Kidney (tissue), 2 donors: ENCODE measurements around the genes GSTM1, KCNA10, CD53 and RAP1A.

DNA sequence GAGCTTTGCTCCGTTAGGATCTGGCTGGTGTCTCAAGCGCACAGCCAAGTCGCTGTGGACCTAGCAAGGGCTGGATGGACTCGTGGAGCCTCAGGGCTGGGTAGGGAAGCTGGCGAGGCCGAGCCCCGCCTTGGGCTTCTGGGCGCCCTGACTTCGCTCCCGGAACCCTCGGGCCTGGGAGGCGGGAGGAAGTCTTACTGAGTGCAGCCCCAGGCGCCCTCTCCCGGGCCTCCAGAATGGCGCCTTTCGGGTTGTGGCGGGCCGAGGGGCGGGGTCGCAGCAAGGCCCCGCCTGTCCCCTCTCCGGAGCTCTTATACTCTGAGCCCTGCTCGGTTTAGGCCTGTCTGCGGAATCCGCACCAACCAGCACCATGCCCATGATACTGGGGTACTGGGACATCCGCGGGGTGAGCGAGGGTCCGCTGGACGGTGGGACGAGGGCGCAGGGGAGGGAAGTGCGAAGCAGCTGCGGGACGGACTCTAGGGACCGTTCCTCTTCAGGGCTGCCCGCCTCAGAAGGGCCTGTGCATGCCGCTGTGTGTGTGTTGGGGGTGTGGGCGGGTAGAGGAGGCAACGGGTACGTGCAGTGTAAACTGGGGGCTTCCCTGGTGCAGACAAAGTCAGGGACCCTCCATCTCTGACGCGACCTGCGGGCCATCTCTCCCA, at the start of gene GSTM1:
GSTM1 (plus strand) TSS at position 314 of the 665 bp plus-strand sequence.
- PRO-cap: no peak
- RRBS: 2% methylated on average over 12 of the region's 44 CpGs

DNA sequence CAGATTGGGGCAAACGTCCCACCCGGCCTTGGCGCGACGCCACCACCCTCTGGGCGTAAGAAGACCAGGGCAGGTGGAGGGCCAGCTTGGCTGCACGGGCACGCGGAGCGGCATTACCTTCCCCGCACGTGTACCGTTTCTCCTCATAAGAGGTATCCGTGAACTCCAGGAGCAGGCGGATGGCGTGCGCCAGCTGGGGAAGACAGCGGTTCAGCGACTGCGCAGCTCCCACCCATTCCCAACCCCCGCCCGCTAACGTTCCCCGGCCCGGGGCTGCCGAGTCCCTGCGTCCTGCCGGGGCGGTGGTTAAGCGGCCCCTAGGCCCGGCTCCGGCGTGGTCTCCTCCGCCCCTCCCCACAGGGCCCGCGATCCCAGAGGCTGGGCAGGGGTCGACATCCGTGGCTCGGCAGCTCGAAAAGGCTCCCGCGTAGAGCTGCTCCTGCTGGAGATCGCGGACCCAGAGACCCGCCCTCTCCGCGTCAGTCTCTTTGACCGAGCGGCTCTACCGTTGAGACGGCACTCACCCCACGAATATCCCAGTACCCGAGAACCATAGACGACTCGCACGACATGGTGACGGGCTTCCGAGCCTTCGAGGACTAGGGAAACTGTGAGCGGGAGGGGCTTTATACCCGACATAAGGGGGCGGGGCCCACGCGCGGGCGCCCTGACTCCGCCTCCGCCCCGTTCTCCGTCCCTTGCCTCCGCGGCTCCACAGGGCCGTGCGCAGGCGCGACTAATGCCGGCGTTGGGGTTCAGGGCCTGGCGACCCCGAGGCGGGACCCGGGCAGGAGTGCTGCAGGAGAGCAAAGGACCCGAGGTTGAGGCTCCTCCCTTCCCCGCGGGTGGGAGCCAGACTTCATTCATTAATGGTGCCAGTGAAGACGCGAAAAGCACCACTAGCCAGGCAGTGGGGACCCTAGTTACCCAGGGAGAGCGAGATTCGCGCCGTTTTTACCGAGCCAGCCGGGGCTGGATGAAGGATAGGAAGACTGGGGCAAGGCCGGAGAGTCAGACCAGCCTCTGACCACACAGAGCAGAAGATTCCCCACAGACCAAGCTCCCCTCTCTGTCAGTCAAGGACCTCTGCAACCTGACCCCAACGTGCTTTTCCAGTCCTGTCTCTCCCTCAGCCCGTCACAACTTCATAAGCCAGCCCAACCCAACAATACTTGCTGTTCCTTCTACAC, 727 bp downstream of the GSTM3 start:
- PRO-cap: bidirectional peak, plus-strand start at position 739 of the sequence, minus-strand start at position 601 of the sequence
- RRBS: 4% methylated on average over 6 of the region's 96 CpGs

- PRO-cap: bidirectional peak, plus-strand start at chr1:109877523, minus-strand start at chr1:109877419
- RRBS: no CpG with 5 or more reads among the region's 16 CpGs
Measured at GRCh38 chr1:109877117-109877886, 33.3 kb upstream of the CSF1 start.

- PRO-cap: no peak
- RRBS: no CpG with 5 or more reads among the region's 16 CpGs
Measured at GRCh38 chr1:109924056-109924806, 13.6 kb downstream of the CSF1 start.

- PRO-cap: no peak
- RRBS: no CpG with 5 or more reads among the region's 7 CpGs
Measured at GRCh38 chr1:109959888-109960510, 24.6 kb upstream of the AHCYL1 start.

DNA sequence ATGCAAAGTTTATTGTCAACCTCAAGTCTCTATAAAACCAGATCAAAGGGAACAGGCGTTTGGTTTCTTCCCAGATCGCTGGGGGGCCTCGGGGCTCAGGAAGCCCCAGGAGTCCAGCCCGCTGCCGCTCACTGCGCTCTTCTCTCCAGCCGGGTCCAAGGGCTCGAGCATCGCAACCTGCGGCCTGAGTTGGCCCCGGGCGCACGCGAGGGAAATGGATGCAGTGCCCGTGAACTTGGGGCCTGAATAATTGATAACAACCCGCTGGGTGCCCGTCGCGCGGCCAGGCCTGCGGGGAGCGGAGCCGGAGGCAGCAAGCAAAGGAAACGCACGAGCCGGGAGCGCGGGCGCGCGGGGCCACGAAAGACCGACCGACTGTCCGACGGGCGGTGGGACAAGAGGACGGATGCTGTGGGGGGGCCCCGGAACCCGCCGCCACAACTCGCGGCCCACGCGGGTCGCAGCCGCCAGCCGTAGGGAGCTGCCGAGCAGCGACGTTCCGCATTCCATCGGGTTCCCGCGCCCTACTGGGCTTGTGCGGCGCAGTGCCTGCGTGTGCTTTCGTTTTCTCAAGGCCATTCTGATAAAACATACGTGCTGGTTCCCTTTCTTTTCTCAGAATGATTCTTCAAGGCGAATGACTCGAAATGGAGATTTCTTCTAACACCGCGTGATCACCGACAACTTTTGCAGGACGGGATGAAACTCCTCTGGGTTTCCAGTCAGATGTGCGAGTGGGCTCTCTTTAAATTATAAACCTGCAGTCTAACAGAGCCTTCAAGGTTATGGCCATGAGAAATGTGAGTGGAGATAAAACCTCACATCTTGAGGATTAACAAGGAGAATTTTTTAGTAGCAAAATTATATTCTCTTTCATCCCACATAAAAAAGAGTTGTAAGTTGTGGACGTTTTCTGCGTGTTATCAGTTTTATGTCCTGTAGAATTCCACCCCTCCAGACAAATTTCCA, 14.1 kb upstream of the ALX3 start:
- PRO-cap: bidirectional peak, plus-strand start at position 286 of the sequence, minus-strand start at position 157 of the sequence; bidirectional peak, plus-strand start at position 504 of the sequence, minus-strand start at position 526 of the sequence; bidirectional peak, plus-strand start at position 700 of the sequence, minus-strand start at position 622 of the sequence
- RRBS: 3% methylated on average over 26 of the region's 69 CpGs

GRCh38 chr1:110235098-110235827, 25.1 kb downstream of the KCNC4 start:
- PRO-cap: no peak
- RRBS: no CpG with 5 or more reads among the region's 16 CpGs

GRCh38 chr1:110319421-110319942, 19.7 kb upstream of the RBM15 start:
- PRO-cap: no peak

DNA sequence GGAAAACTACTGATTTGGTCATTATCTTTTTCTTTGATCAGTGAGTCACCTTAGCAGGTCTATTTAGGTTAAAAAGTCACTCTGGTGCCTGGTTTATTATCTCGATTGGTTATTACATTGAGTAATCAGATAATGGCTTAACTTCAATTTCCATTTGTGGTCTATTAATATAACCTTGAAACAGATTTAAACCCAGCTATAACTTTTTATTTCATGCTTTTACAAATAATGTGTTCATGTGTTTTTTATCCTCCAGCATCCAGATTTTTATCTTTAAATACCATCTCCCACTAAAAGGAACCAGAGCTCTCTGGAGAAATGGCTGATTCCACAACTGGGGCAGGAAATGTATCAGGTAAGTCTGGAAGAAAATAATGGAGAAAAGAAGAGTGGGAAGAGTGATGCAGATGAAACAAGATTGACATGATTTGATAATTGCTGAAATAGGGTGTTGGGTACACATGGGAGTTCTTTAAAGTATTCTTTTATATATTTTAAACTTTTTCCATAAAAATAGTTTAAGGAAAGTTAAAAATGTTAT, 2.5 kb upstream of the RBM15 start:
- PRO-cap: no peak
- RRBS: no CpG with 5 or more reads among the region's 1 CpG

DNA sequence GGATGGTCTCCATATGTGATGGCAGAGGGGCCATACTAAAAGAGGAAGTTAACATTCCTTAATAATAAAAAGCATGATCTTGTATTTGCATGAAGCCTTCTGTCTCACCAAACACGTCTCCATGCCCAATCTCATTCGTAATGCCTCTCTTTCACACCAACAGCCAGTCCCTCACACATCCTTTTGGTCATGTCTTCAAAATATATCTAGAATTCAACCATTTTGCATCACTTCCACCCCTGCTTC, at the start of gene KCNA10:
KCNA10 (minus strand) TSS at position 83 of the 246 bp plus-strand sequence.
- PRO-cap: no peak
- RRBS: no CpG with 5 or more reads among the region's 2 CpGs

DNA sequence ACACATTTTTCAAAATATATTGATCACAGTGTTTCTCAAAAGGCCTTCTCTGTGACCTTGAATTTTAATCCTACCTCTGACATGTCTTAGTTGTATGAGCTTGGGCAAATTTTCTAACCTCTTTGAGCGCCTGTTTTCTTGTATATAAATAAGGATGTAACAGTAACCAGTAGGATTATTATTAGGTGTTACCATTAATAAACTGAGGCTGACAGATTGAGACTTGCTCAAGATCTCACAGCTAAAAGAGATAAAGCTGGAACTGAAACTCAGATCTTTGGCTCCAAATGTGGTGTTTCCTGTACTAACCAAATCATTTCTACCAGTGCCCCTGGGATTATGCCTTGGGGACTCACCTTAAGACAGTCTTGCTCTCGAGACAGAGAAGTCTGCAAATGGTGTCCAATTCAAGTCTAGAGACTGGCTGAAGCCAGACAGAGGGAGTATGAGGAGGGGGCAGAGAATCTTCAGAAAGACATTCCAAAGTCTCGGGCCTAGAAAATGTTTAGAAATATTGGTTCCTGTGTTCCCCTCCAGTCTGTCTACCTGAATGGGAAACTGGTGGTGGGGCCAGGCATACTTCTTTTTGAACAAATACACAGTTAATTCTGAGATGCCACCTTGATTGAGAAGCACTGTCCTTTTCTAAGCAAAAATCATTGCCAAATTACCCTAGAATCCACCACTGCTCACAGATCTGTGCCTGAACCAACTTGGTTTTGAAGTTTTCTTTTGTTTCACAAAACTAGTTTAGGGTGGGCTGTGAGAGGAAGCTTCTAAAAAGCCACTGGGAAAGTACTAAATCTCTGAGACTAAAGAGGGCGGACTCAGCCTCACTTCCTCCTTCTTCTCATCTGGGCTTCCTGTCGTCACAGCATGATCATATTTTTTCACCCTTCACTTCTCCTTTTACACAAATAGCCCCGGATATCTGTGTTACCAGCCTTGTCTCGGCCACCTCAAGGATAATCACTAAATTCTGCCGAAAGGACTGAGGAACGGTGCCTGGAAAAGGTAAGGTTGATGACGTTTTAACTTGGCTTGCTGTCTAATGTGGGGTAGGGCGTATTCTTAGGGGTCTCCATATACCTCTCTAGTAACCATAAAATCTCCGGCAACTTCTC, at the start of gene CD53:
CD53 (plus strand) TSS at position 914 of the 1,124 bp plus-strand sequence.
- PRO-cap: bidirectional peak, plus-strand start at position 916 of the sequence, minus-strand start at position 852 of the sequence
- RRBS: no CpG with 5 or more reads among the region's 12 CpGs

GRCh38 chr1:110906201-110906786, 33.3 kb downstream of the CD53 start:
- PRO-cap: no peak
- RRBS: no CpG with 5 or more reads among the region's 4 CpGs

GRCh38 chr1:110964129-110964597, 441 bp upstream of the LRIF1 start:
- PRO-cap: bidirectional peak, plus-strand start at chr1:110964312, minus-strand start at chr1:110963920
- RRBS: 5% methylated on average over 3 of the region's 24 CpGs

GRCh38 chr1:111443002-111443816, 5.8 kb downstream of the WDR77 start:
- PRO-cap: no peak
- RRBS: no CpG with 5 or more reads among the region's 9 CpGs

- PRO-cap: no peak
- RRBS: no CpG with 5 or more reads among the region's 5 CpGs
Measured at GRCh38 chr1:111474094-111474577, 352 bp downstream of the C1orf162 start.

DNA sequence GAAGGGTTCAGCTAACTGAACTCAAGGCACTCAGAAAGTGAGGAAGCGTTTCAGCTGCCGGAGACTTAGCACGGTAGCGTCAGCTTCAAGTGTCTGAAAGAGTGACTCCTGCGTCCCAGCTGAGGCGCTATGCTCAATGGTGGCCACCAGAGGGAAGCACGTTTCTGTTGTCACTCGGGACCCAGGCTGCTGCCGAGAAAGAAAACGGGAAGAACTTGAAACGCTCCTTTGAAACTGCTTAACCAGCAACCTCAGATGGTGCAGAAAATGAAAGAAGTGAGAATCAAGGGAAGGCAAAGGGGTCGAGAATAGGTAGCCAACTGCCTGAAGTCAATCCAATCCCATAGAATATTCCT, 4.8 kb upstream of the ADORA3 start:
- PRO-cap: bidirectional peak, plus-strand start at position 184 of the sequence, minus-strand start at position 39 of the sequence
- RRBS: no CpG with 5 or more reads among the region's 12 CpGs

DNA sequence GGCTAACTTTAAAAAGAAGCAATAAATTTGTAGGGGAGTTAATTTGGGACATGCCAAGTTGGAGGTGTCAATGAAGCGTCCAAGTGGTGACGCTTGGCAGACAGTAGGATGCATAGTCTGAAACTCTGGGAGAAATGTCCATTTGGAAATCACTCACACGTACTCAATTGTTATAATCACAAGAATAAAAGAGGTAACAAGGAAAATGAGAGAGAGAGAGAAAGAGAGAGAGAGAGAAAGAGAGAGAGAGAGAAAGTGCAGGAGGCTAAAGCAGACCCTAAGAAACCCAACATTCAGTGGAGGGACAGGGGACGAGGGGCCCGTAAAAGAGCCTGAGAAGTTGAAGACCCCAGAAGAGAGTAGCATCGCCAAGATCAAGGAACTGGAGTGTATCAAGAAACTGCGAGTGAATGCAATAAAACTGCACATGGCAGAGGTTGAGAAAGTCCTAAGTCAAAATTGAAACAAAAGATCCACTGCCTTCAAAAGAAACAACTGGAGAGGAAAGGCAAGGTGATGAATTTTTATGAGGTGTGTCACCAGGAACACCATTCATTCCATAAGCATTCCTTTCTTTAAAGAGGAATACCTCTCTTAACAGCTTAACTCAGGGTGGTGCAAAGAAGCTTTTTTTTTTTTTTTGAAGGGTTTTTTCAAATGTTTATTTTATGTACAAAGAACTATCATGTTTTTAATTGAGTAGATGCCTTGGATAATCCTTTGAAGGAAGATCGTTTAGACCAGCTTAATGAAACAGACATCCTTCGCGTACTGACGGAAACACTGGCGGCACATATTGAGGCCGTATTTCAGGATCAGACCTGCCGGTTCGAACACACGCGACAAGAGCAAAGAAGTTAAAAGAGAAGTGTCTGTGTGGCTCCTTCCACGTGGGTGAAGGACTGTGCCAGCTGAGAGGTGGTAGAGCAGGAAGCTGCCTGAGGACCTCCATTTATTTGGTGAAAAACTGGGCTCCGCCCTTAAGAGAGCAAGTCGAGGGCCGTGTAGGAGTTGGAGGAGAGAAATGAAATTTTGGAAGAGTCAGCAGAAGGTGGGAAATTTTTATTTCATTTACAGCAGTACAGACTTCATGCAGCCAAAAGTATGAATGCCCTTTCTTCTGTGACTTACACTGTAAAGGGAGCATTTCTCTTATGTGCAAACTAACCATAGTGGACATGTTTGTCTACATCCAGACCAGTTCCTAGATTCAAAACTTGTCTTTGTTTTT, 38.4 kb upstream of the ADORA3 start:
- PRO-cap: no peak
- RRBS: no CpG with 5 or more reads among the region's 21 CpGs

DNA sequence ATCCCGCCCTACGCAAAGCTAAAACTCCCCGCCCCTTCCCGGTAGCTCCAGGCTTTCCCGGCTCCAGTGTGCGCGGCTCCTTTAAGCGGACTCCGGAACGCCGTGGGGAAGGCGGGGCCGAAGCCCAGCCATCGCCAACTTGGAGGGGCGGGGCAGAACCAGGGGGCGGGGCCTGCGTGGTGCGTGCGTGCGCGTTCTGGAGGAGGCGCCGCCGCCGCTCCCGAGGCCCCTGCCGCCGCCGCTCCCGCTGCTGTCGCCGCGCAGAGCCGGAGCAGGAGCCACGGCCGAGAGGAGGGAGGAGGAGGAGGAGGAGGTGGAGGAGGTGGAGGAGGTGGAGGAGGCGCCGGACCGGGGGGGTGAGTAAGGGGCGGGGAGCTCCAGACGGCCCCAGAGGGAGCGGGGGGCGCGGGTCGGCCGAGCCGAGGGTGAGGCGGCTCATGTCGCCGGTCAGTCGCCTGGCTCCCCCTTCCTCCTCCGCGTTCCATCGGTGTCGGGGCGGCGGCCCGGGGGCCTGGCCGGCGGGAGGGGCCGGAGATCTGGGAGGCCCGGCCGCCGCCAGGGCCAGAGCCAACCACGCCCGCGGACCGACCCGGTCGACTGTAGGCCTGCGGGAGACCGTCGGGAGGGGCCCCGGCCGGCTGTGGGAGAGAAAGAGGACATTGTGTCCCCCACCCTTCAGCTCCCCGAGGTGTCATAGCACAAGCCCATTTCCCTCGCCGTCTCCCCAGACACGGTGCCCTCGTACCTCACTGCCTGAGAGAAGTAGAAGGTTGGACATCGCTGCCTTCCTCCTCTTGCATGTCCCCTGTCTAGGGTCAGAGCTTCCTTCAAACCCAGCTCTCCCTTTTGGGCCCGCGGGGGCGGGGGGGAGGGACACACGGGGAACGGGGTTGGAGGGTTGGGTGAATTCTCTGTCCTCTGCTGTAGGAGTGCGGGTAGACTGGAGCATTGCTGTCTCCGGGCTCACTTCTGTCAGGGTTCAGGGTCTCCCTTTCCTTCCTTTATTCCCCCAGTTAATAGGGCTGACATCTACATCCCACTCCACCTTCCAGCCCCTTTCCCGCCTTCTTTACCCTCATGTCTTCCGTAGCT, at the start of gene RAP1A:
RAP1A (plus strand) TSS at position 211 of the 1,092 bp plus-strand sequence.
- PRO-cap: bidirectional peak, plus-strand start at position 390 of the sequence, minus-strand start at position 83 of the sequence; bidirectional peak, plus-strand start at position 564 of the sequence, minus-strand start at position 595 of the sequence; bidirectional peak, plus-strand start at position 905 of the sequence, minus-strand start at position 800 of the sequence
- RRBS: 3% methylated on average over 41 of the region's 90 CpGs

- PRO-cap: no peak
- RRBS: no CpG with 5 or more reads among the region's 4 CpGs
Measured at GRCh38 chr1:111627914-111628638, 8.5 kb downstream of the RAP1A start.

GRCh38 chr1:111723205-111724112, 15.7 kb downstream of the INKA2 start:
- PRO-cap: no peak
- RRBS: no CpG with 5 or more reads among the region's 6 CpGs